ENCODE measurements around a stretch of chr2.

DNA sequence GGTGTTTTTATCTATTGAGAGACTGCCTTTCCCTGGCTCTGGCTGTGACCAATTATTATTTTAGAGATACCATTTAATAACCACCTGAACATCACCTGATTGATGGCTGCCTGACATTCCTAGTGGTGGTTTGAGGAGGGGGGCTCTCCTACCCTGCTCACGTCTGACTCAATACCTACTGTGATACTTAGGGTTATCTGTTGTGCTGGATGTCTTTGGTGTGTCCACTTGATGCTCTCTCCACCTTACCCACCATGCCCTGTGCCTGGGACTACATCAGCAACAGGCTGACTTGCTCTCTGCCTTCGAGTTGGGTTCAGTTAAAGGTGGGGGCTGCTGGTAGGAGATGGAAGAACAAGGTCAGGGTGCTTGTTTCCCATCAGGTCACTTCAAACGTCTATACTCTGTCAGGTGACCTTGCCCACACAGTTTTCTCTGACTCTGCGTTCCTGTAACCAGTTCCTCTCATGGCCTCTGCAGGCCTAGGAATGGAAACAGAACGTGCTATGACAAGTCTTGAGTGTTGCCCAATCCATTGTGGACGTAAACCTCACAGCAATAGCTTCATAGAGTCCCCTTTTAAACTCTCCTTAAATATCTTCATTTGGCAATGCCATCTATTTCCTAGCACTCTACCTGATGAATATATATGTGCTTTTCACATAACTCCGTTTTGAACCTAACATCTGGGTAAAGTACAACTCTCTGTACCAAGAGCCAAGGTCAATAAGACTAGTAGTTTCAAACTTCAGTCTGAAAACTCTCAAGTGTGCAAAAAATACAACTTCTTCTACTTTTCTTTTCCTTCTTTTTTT lies 38.4 kb upstream of the PAPOLG start:
- PRO-cap = no peak
- RAMPAGE, long total RNA, 3 experiments = no peak in any of the 3 experiments

GRCh38 chr2:60882756-60884043 lies 1.8 kb downstream of the REL start:
- PRO-cap = bidirectional peak, plus-strand start at chr2:60883356, minus-strand start at chr2:60883235
- RAMPAGE, long total RNA, 3 experiments = no peak in any of the 3 experiments

DNA sequence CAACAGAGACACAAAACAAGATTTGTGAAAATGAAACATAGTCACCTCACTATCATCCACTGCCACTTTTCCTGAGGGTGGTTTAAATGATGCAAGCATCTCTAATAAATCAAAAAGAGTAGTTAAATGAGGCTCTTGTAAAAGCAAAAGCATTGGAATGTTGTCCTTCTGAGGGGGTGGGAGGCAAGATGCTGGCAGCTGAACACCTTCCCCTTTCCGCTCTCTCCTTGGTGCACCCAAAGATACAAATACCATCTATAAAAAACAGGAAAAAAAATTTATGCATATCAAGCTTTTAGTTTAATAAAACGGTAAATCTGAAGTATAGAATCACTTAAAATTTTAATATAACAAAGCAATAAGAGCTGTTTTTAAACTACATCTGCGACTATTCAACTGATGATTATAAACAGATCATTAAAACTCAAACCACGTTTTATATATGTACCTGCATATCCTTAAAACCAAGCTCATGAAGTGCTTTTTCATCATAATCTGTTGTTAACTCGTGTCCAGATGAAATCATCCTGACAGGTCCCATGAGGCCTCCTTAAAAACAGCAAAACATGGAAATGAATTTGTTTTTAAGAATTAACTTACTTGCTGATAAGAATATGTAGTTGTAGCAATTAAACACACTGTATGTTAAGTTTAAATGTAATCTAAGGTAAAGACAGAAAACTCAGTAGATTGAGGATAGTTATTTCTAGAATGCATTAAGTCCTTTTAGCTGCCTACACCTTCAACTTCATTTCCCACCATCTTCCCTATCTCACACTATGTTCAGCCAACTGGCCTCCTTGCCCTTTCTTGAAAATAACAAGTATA lies 139.1 kb downstream of the C2orf74 start:
- PRO-cap = no peak
- RAMPAGE, long total RNA, 3 experiments = no peak in any of the 3 experiments

DNA sequence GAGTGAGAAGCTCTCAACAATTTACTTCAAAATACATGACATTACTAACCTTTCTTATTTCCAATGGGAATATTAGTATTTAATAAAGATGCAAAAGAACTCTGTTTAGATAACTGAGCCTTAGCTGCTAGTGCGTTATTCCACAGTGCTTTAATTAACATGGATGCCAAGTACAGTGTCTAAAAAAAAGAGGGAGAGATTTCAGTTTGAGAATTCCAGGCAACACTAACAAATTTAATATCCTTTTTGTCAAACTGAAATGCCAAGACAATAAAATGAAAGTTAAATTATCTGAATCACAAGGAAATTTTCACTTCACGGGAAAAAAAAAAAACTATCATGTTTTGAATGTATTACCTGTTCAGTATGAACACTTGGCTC lies 120.7 kb downstream of the USP34 start:
- PRO-cap = no peak
- RAMPAGE, long total RNA, 3 experiments = no peak in any of the 3 experiments

GRCh38 chr2:61512701-61513314 lies 25.3 kb downstream of the XPO1 start:
- PRO-cap = no peak
- RAMPAGE, long total RNA, 3 experiments = no peak in any of the 3 experiments

DNA sequence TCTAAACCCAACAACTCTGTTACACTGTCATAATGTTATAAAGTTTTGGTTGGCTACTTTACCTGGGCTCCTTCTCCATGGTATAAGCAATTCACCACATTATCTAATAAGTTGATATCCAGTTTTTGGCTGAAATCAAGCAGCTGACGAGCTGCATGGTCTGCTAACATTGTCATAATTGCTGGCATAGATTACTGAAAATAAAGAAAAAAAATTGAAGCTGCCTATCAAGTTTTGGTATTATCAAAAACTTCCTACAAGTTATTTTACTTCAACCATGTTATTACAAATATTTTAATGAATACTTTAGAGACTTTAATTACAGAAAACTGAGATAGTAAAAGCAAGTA lies 4.5 kb downstream of the XPO1 start:
- PRO-cap = no peak
- RAMPAGE, long total RNA, 3 experiments = no peak in any of the 3 experiments

DNA sequence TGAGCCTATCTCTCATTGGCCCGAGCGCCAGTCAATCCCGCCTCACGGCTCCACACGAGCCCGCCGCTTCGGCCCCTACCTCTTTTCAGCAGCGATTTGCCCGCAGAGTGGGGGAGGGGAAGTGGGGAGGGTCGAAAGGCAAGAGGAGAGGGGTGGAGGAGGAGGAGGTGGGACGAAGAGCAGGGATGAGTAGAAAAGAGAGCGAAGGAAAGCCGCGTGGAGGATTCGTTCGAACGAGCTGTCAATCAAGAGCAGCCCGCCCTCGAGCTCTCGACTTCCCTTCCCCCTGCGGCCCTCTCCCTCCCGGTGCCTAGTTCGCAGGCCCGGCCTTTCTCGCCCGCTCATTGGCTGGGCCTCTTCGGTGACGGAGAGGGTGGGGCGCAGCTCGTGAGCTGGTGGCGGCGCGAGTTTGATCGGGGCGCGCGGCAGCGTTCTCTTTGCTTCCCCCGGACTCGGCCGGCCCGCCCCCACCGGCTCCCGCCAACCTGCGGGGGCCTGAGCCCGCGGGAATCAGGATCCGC lies 317 bp upstream of the XPO1 start:
- PRO-cap = bidirectional peak, plus-strand start at position 388 of the sequence, minus-strand start at position 286 of the sequence
- RAMPAGE, long total RNA, 3 experiments = no peak in any of the 3 experiments

DNA sequence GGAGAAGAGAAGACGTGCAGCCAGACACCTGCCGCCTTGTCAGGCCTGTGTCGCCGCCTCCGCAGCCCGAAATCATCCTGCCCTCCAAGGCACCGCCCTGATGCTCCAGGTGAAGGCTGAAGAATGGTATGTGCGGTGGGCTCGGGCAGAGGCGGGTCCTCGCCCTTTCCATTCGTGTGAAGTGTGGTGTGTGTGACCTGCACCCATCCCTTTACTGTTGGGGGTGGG lies 60.5 kb downstream of the FAM161A start:
- PRO-cap = no peak
- RAMPAGE, long total RNA, 3 experiments = no peak in any of the 3 experiments

- PRO-cap = no peak
- RAMPAGE, long total RNA, 3 experiments = no peak in any of the 3 experiments
These were observed 14.2 kb upstream of the FAM161A start for GRCh38 chr2:61867724-61868858.

GRCh38 chr2:62564234-62564861 lies 58.4 kb upstream of the TMEM17 start:
- PRO-cap = no peak
- RAMPAGE, long total RNA, 3 experiments = no peak in any of the 3 experiments

DNA sequence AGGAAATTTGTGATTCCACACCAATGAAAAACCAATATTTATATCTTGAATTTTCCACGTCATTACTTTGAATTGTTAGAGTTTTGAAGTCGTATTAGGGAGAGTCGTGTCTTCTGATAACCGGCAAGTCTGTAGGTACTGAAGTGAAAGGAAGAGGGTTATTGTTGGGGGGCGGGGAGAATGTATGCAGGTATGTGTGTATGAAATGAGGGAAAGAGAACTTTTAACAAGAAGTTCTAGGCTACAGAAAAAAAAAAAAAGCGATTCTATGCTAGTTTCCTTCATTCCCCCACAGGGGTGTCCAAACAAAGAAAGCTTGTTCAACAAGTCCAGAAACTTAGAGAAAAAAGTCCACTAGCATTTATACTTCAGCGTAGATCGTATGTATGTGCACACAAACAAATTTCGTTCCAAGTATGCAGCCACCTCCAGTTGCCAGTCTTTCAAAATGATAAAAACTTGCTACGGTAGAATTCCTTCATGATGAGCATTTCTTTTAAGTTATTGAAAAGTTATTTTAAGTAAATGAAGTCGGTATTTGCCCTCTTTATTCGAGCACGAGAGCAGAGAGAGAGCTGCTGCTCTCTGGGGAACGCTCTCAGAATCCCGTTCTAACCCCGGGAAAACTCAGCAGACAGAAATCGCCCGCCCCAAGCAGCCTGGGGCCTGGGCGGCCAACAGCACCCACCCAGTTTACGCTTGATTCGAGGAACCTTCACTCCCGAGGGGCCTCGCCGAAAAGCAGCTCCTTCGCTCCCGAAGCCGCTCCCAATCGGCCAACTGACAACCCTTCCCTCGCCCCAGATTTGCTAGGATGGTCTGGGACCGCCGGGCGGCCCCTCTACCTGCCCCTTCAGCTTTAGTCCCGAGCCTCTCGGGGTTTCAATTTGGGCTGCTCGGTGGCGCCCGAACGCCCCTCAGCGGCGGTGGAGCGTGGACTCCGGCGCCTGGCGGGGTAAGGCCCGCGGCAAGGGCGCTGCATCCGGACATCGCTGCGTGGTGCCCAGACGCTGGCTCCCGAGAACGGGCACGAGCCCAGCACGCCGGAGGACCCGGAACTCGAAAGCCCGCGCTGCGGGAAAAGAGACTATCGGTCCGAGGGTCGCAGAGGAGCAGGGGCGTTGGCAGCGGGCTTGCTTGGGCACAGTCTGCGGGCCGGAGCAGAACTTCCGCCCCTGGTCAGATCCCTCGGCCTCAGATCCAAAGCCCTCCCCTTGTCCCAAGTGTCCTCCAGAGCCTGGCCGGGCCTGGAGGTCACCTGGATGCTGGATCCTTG lies 3.4 kb upstream of the OTX1 start:
- PRO-cap = no peak
- RAMPAGE, long total RNA, 3 experiments = no peak in any of the 3 experiments

DNA sequence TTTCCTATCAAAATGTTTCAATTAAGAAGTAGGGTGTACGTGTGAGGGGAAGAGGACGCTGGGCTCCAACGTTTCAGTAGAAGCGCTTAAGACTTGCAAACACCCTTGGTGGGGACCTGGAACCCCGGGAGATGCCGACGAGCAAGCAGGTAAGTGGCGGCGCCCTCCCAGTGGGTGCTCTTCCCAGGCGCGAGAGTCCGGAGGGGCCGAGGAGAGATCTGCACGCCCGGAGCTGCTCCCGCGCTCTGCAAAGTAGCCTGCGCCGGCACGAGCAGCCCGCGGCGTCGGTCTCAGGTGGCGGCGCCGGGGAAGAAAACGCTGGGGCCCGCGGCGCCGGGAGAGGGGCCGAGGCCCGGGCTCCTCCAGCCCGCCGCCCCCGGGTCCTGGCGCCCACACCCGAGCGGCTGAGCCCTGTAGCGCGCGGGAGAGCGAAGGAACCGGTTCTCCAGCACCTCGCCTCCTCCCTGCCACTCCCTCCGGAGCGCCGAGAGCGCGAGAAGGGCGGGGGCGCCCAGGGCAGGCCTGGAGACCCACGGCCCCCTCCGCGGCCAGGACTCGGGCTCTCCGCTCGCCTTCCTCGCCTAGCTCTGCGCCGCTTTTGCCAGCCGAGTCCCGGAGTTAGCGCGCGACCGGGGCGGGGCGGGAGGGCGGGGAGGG lies 498 bp upstream of the OTX1 start:
- PRO-cap = unidirectional peak, minus-strand start at position 589 of the sequence
- RAMPAGE, long total RNA, 3 experiments = no peak in any of the 3 experiments

- PRO-cap = no peak
- RAMPAGE, long total RNA, 3 experiments = no peak in any of the 3 experiments
These were observed 117.6 kb downstream of the WDPCP start for GRCh38 chr2:63470453-63471361.

GRCh38 chr2:63810905-63811418 lies 30.7 kb upstream of the UGP2 start:
- PRO-cap = no peak
- RAMPAGE, long total RNA, 3 experiments = no peak in any of the 3 experiments

DNA sequence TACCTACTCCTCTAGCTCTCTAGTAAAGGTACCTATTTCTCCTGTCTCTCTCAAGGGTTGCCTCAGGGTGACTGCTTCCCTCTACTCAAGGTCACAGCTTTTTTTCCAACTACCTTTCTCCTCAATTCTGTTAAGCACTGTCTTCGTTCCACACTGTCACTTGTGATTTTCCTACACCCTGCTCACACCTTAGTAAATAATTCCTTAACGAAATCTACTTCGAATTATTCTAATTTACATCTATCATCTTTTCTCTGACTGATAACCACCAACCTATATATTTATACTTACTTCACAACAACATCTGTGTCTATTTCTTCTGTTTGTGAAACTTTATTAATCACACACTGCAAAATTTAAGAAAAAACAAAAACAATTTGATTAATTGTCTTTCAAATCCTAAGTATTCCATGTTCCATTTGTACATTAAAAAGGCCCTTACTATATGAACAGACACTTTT lies 74.9 kb downstream of the VPS54 start:
- PRO-cap = no peak
- RAMPAGE, long total RNA, 3 experiments = no peak in any of the 3 experiments

GRCh38 chr2:64136062-64136527 lies 8.1 kb downstream of the PELI1 start:
- PRO-cap = no peak
- RAMPAGE, long total RNA, 3 experiments = no peak in any of the 3 experiments

GRCh38 chr2:64191918-64192380 lies 47.7 kb upstream of the PELI1 start:
- PRO-cap = no peak
- RAMPAGE, long total RNA, 3 experiments = no peak in any of the 3 experiments

- PRO-cap = bidirectional peak, plus-strand start at chr2:64228457, minus-strand start at chr2:64228286
- RAMPAGE, long total RNA, 3 experiments = start-site peak on the plus strand in 1 of 3 experiments, at chr2:64228416-64228460 at its widest, 12 reads per replicate
These were observed 83.9 kb upstream of the PELI1 start for GRCh38 chr2:64227926-64228713.

DNA sequence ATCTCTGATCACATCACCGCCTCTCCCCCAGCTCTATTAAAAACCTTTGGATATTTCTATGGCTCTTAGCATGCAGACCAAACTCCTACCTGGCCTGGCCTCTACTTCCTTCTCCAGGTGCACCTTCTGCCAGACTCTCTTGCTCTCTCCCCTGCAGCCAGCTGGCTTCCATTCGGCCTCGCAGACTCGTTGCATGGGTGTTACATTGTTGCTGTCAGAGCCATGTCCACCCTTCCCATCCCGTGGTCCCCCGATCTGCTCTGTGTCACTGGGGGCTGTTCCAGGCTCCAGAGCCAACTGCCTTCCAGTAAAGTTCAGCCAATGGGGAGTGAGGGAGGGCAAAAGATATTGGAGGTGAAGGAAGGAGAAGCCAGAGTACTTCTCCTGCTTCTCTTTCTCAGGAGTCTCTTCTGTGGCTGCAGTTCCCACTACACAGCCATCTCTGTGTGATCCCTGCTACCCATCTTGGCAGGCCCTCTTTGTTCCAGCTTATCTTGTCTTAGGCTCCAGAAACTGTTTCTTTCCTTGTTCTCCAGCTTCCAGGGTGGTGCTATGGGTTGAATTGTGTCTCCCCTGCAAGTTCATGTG lies 112.4 kb upstream of the LGALSL start:
- PRO-cap = no peak
- RAMPAGE, long total RNA, 3 experiments = no peak in any of the 3 experiments

DNA sequence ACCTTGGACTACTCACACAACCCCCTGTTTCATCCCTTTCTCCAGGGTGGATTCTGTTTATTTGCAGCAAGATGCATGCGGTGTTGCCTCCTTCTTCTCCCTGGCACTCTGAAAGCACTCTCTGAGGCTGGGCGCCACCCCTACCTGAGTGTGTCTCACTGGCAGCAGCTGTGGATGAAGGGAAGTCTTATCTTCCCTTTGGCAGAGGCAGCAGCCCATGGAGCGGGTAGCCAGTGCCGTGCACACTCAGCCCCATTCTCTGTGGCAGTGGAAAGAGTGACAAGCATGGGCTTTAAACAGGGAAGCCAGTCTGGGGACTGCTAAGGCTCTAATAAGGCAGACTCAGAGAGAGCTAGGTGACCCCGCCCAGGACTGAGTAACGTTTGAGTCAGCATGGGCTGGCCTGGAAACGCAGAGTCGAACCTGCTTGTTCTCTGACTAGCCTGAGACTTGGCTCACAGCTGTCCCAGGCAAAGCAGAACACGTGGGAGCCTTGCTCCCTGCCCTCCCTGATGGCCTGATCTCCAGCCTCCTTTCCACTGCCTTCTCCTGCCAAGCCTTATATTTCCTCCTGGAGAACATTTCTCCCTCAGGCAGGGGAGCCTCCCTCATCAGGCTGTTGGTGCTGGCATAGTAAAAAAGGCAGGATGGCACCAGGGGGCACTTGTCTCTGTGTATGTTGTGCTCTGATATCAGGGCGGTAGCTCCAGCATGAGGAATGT lies 94.0 kb upstream of the LGALSL start:
- PRO-cap = unidirectional peak, minus-strand start at position 330 of the sequence
- RAMPAGE, long total RNA, 3 experiments = no peak in any of the 3 experiments